Cardiac septum (tissue), 1 donor: ENCODE measurements around the genes EDA and PIN4.

DNA sequence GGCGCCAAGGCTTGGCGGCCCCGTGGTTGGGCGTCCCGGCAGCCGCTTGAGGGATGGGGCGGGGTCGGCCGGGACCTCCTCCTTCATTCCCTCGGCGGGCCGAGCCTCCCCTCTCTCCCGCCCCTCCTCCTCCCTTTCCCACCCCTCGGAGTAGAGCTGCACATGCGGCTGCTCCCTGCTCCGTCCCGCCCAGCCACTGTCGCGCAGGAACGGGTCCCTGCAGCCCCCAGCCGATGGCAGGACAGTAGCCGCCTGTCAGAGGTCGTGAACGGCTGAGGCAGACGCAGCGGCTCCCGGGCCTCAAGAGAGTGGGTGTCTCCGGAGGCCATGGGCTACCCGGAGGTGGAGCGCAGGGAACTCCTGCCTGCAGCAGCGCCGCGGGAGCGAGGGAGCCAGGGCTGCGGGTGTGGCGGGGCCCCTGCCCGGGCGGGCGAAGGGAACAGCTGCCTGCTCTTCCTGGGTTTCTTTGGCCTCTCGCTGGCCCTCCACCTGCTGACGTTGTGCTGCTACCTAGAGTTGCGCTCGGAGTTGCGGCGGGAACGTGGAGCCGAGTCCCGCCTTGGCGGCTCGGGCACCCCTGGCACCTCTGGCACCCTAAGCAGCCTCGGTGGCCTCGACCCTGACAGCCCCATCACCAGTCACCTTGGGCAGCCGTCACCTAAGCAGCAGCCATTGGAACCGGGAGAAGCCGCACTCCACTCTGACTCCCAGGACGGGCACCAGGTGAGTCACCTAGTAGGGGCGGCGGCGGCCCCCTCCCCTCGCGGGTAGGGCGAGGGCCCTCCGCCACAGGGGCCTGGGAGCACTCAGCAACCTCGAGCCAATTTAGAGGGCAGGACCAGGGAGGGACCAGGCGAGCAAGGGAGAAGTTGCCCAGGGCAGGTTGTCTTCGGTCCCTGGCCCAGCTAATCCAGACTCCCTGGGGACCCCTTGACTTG is at the start of gene EDA:
Gene EDA (plus strand): TSS at position 132 of the 938 bp plus-strand sequence.
- PRO-cap, result unidirectional peak, plus-strand start at position 86 of the sequence; unidirectional peak, plus-strand start at position 192 of the sequence

GRCh38 chrX:69651236-69652210 is 35.6 kb downstream of the EDA start:
- PRO-cap, result no peak

- PRO-cap, result unidirectional peak, minus-strand start at chrX:70168857
Observed at GRCh38 chrX:70168531-70169353, 8.5 kb upstream of the DGAT2L6 start.

GRCh38 chrX:70478788-70479749 is 34.4 kb downstream of the DLG3 start:
- PRO-cap, result bidirectional peak, plus-strand start at chrX:70479542, minus-strand start at chrX:70479378

- PRO-cap, result no peak
Observed at GRCh38 chrX:71107767-71108491, 1.4 kb upstream of the CXorf65 start.

- PRO-cap, result no peak
Observed at GRCh38 chrX:71128165-71129020, 10.0 kb downstream of the MED12 start.

DNA sequence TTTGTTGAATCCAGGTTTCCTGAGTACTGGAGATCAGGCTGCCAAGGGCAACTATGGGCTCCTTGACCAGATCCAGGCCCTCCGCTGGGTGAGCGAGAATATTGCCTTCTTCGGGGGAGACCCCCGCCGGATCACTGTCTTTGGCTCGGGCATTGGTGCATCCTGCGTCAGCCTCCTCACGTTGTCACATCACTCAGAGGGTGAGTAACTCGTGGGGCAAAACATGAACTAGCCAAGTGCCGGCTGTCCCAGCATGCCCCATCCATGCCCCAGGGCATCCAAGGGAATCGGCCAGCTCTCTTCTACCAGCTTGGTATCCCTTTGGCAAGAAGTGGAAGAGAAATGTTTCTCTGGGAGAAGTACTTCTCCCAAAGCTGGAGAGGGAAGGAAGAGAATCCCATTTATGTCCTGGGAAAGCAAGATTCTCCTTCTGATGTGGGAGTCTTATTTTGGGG is 19.5 kb downstream of the NLGN3 start:
- PRO-cap, result no peak

DNA sequence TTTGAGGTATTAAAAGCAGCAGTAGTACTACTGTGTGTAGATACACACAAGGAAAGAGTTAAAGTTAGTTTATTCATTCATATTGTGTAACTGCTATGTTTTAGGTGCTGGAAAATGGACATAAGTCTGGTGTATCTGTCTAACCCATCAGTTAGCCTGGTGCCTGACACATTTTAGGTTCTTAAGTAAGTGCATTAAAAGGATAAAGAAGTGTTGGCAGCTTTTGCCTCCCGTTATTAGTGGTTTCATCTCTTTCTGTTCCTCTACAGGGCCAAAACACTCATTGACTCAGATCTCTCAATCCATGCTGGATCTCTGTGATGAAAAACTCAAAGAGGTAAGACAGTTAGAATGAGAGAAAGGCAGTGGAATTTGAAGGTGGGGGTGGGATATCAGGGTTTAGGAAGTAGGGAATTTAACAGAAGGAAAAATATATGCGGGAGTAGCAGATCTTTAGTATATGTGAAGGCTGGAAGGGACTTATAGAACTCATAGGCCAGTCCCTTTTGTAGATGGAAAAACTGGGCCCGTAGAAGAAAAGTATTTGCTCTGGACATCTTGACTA is 55.0 kb downstream of the TAF1 start:
- PRO-cap, result no peak

- PRO-cap, result no peak
Observed at GRCh38 chrX:71432249-71432546, 66.0 kb downstream of the TAF1 start.

DNA sequence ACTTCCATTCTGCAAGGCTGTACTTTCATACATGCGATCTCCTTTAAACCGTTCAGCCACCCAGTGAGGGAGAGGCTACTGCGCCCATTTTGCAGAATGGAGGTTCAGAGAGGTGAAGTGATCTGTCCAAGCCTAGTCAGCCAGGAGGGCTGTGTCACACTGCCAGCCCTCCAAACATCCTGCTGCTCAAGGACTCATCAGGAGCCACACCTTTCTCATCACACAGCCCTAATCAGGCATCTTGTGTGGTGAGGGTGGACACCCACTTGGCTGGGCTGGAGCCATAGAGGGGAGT is 5.3 kb upstream of the CXCR3 start:
- PRO-cap, result no peak

DNA sequence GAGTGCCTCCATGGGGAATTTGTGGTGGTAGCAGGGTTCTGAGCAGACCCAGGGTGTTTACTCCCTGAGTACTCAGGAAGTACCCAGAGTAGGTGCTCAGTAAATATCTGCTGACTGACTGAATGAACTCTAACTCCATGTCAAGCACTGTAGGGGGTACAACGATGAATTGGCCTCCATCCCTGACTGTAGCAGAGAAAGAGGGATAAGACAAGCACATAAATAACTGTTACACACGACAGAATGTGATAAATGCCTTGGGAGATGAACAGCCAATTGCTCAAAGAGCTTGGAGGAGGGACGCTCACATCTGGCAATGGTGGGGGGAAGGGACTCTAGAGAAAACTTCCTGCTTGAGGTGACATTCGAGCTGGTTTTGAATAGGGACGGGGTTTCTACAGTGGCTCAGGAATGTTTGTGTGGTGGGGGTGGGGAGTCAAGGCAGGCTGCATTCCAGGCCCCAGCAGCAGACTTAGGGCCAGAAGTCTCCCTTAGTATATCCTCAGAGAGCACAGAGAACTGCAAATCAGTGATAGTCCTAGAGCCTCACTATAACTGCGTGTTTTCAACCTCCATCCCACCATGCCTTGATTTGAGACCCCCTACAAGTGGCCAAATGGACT is 47.1 kb downstream of the NHSL2 start:
- PRO-cap, result no peak

GRCh38 chrX:72108147-72108758 is 73.3 kb upstream of the PIN4 start:
- PRO-cap, result no peak

DNA sequence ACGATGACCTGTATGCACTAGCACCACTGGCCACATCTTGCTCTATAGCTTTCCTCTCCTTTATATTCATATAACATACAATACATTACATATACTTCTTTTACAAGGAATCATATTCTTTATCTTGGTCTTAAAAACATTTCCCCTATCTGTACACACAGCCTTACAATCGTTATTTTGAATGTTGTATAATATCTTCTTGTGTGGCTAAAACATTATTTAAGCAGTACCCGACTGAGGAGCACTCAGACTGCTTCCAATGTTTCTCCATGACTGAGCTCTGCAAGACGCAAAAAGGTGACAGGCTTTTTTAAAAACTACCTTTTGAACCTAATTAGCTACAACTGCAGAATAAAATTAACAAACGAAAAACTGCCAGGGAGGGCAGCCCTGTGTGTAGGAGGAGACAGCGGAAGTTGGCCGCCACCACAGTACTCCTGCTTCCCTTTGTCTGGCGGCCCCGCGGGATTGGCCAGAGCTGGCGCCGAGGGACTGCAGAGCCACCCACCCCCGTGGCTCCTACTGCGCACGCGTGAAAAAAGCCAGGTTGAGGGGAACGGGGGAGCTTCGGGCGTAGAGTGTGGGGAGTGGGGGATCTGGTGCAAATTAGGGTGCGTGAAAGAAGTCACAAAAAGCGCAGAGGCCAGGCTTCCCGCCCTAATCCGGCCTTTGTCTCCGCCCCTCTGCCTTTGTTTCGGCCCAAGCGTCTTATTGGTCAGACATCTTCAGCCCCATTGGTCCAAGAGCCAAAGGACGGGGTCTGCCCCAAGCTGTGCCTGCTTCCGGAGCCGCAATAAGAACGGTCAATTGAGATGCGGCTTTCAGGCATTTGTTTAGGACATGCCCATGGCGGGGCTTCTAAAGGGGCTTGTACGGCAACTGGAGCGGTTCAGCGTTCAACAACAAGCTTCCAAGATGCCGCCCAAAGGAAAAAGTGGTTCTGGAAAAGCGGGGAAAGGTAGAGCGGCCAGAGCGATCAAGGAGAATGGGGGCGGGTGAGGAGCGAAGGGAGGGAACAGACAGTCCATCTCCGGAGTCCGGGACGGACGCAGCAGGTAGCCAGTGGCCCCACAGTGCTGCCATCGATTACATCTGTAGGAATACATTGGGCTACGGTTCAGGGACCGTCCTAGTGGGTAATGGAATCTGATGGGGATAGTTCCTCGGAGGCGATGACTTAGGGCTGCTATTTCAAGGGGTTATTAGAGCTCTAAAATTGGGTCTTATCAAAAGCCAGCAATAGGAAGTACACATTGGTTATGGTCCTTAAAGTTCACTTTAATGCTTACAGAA is at the start of gene PIN4:
Gene PIN4 (plus strand): TSS at position 887 of the 1,293 bp plus-strand sequence.
- PRO-cap, result bidirectional peak, plus-strand start at position 796 of the sequence, minus-strand start at position 685 of the sequence

GRCh38 chrX:73850195-73850895 is 287.3 kb downstream of the CHIC1 start:
- PRO-cap, result no peak

DNA sequence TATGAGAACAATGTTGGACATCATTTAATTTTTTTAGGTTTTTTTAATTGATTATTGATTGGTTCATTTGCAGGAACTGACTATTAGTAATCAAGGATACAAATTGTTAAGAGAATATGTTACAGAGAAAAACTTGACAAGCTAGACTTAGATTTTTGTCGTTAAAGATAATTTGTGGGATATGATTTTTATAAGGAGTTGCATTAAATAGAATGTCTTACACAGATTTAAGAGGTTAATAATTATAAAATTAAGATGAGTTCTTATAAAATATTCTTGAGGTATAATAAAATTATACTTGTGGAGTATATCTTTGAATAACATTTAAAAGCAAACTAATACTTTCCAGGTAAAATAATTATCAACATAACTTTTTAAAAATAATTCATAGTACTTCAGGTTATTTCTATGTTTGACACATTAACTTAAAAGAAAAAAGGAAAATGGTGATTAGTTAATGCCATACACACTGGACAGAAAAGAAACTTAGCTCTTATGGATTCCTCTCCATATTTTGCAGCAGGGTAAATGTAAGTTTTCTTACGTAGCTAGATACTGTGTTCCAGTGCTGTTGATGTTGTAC is 356.5 kb upstream of the ZCCHC13 start:
- PRO-cap, result no peak

GRCh38 chrX:74045109-74045421 is 258.9 kb upstream of the ZCCHC13 start:
- PRO-cap, result no peak

GRCh38 chrX:74592246-74592496 is 22.3 kb downstream of the RLIM start:
- PRO-cap, result unidirectional peak, minus-strand start at chrX:74592334

DNA sequence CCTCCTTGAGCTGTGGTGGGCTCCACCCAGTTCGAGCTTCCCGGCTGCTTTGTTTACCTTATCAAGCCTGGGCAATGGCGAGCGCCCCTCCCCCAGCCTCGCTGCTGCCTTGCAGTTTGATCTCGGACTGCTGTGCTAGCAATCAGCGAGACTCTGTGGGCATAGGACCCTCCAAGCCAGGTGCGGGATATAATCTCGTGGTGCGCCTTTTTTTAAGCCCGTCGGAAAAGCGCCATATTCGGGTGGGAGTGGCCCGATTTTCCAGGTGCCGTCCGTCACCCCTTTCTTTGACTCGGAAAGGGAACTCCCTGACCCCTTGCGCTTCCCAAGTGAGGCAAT is 130.8 kb downstream of the NEXMIF start:
- PRO-cap, result no peak

DNA sequence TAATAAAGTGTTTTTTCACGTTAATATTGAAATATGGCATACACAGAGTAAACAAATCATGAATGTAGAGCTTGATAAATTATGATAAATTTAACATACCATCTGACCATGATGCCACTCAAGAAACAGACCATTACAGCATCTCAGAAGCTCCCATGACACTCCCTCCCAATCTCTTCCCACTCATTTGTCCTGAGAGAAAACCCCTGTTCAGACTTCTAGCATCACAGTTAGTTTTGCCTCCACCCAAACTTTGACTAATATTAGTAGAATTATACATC is 2.5 kb upstream of the MAGEE2 start:
- PRO-cap, result unidirectional peak, minus-strand start at position 146 of the sequence

- PRO-cap, result no peak
Observed at GRCh38 chrX:77656335-77656779, 129.7 kb downstream of the ATRX start.